Urinary bladder (tissue), 3 donors: ENCODE measurements around a stretch of chr12.

DNA sequence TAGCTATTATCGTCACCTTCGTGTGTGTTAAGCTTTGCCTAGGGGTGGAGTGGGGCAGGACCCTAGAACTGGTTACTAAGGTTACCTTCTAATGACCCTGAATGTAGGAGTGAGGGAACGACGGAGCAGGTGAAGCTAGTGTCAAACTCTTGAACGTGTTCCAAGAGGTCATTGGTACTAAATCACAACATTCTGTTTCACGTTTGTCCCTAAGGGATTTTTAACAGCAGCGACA is 134.0 kb upstream of the KRAS start:
- PRO-cap: no peak
- RAMPAGE, long total RNA: no peak

GRCh38 chr12:26318188-26318969 is 123.0 kb downstream of the SSPN start:
- PRO-cap: no peak
- RAMPAGE, long total RNA: no peak

- PRO-cap: no peak
- RAMPAGE, long total RNA: no peak
Measured at GRCh38 chr12:26396437-26396908, 201.1 kb downstream of the SSPN start.

- PRO-cap: no peak
- RAMPAGE, long total RNA: no peak
Measured at GRCh38 chr12:26561554-26562068, 271.4 kb downstream of the ITPR2 start.

DNA sequence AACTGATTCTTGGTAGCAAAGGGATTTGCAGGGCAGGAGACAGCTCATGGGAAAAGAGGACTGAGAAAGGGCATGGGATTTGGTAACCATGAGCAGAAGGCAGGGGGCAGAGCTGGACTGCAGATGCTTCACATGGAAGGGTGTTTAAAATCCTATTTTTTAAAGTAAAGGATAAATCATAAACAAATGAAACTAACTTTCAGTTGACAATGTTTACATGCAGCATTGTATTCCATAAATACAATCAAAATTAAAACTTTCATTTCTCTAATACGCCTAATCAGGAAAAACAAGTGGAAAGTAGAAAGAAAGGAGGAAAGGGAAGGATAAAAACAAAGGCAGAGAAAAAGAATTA is 203.0 kb downstream of the ITPR2 start:
- PRO-cap: no peak
- RAMPAGE, long total RNA: no peak

GRCh38 chr12:26651669-26652564 is 181.1 kb downstream of the ITPR2 start:
- PRO-cap: no peak
- RAMPAGE, long total RNA: no peak

- PRO-cap: no peak
- RAMPAGE, long total RNA: no peak
Measured at GRCh38 chr12:26821219-26821868, 11.7 kb downstream of the ITPR2 start.

- PRO-cap: no peak
- RAMPAGE, long total RNA: no peak
Measured at GRCh38 chr12:26937139-26937495, 664 bp downstream of the INTS13 start.

GRCh38 chr12:26953484-26953929 is 15.2 kb downstream of the FGFR1OP2 start:
- PRO-cap: no peak
- RAMPAGE, long total RNA: no peak

GRCh38 chr12:26960378-26960934 is 22.2 kb downstream of the FGFR1OP2 start:
- PRO-cap: no peak
- RAMPAGE, long total RNA: no peak

DNA sequence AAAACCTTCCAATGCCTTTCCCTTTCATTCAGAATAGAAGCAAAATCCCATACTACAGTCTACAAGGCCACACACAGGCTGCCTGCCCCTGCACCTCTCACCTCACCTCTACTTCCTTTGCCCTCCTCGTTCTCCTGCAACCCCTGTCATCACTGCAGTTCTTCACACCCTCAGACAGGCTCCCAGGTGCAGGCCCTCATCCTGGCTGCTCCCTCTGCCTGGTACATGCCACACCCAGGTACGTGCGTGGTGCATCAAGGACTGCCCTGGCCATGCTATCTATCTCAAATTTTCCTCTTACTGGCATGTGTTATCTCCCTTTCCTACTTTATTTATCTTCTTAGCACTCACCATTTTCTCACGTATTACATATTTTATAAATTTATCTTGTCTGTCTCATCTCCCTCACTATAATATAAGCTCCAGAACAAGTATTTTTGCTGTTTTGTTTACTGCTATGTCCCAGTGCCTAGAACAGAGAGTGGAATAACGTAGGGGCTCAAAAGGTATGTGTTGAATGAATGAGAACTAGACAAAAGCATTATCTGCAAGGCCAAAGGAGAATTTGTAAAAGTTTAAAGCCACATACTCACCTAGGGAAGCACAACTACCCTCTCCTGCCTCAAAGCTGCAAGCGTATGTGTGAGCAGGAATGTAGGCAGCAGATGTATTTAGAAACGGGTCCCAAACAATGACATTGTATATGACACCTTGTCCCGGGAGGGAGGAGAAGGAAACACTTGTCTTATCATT is 24.2 kb downstream of the TM7SF3 start:
- PRO-cap: no peak
- RAMPAGE, long total RNA: no peak

- PRO-cap: no peak
- RAMPAGE, long total RNA: no peak
Measured at GRCh38 chr12:27226336-27227068, 17.6 kb upstream of the STK38L start.

DNA sequence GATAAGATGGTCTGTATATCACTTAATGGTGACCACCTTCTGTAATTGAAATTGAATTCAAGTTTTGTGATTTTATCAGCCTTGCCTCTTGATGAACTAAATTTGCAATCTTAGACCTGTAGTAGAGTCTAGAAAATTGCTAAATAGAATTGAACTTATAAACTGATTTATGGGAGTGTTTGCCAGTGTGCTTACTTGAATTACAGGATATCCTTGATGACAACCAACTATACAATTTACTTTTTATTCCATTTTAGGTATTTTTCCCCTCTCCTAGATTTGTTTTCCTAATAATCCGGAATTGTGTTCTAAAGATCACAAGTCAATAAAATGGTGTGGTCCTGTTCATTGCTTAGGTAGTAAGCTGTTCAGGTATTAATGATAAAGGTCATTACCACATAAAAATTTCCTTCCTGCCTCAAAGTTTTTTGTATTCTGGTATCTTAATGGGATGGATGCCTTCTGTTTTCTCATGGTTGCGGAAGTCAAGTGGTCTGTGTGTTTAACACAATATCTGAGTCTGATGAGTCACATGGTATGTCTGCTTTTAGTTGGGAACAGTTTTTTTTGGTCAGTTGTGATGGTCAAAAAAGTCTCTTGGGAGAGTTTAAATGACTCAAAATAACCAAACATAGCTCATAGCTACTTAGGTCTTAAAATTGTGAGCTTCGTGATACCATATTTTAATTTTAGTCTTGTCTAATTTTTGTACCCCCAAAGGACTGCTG is 40.5 kb downstream of the STK38L start:
- PRO-cap: bidirectional peak, plus-strand start at position 639 of the sequence, minus-strand start at position 487 of the sequence
- RAMPAGE, long total RNA: no peak

- PRO-cap: no peak
- RAMPAGE, long total RNA: no peak
Measured at GRCh38 chr12:27541303-27541785, 17.3 kb downstream of the PPFIBP1 start.

DNA sequence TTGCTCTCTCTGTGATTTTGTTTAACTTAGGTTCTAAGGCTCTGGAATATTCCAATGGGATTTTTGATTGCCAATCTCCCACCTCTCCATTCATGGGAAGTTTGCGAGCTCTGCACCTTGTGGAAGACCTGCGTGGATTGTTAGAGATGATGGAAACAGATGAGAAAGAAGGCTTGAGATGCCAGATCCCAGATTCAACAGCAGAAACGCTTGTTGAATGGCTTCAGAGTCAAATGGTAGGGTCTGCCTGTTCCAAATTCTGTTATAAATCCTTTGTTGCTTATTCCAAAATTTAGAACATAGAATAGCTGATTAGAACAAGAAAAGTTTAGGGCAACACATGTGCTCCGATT is 61.4 kb upstream of the REP15 start:
- PRO-cap: no peak
- RAMPAGE, long total RNA: no peak

GRCh38 chr12:27791429-27792238 is 11.6 kb upstream of the MANSC4 start:
- PRO-cap: no peak
- RAMPAGE, long total RNA: no peak

- PRO-cap: no peak
- RAMPAGE, long total RNA: no peak
Measured at GRCh38 chr12:28130445-28131479, 59.5 kb upstream of the CCDC91 start.

GRCh38 chr12:28242017-28242821 is 52.0 kb downstream of the CCDC91 start:
- PRO-cap: no peak
- RAMPAGE, long total RNA: no peak

DNA sequence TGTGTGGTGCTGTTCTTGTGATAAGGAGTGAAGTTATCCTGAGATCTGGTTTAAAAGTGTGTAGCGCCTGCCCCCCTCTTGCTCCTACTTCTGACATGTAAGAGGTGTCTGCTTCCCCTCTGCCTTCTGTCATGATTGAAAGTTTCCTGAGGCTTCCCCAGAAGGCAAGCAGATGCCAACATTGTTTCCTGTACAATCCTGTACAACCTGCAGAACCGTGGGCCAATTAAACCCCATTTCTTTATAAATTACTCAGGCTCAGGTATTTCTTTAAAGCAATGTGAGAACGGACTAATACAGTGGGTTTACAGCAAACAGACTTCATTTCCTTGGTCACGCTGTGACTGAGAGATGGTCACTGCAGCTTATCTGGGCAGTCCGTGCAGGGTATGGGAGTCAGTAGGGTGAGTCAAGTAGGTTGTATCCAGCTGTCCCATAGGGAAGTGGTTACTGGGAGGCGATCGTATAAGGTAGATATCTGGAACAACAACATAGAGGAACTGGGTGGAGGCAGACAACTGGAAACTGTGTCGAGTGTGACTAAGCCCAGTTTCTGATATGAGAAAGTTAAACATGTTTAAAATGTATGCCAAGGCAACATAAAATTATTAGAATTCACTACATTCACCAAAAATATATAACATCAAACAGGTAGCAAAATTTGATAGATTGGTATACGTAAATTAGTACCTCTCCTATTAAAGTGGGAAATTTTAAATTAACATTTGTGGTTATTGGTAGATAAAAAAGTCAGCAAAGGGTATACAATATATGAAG is 52.8 kb downstream of the CCDC91 start:
- PRO-cap: no peak
- RAMPAGE, long total RNA: no peak

DNA sequence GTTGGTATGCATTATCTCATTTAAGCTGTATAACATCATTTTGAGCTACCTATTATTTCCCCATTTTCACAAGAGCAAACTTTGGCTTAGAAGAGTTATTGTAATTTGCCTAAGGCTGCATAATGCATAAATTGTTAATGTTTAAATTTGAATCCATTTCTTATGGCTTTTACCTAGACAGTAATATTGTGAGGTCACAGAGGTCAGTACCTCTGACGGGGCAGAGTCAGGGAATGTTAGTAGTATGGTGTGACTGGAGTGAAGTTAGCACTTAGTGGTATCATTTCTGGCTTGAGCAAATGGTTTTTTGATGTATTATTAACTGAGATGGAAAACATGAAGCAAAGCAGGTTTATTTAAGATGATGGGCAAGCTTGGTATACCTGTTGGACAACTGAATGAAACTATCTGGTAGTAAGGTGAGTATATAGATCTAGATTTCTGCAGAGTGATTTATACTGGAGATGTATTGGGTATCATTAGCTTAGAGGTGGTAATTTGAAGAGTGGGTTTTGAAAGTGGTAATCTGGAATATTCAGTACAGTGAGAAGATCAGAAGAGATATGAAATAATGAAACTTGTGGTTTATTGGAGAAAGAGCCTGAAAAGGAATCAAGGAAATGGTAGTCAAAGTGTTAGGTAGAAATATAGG is 112.3 kb downstream of the CCDC91 start:
- PRO-cap: no peak
- RAMPAGE, long total RNA: no peak